Fibroblast of villous mesenchyme (primary cell): ENCODE data around the genes CXCL14, SMIM32, SPOCK1, PKD2L2 and KIF20A.

- CAGE, long polyA plus RNA: no peak
Measured at GRCh38 chr5:135368266-135369088, 30.6 kb downstream of the MACROH2A1 start.

DNA sequence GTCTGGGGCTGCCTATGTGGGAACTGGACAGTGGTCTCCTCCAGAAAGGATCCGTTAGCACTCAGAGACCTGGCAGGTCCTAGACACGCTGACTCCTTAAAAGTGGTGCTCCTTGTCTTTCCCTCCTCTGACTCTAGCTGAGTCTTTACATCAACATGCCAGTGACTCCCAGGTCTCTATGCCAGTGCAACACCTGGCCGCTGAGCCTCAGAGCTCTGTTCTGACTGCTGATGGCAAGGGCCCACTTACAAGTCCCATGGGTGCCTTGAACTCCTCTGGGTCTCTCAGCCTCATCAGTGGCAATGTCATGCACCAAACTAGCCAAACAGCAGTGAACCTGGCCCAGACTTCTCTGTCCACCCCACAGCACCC, 7.7 kb downstream of the MACROH2A1 start:
- CAGE, long polyA plus RNA: no peak

- CAGE, long polyA plus RNA: no peak
Measured at GRCh38 chr5:135578589-135579320, at the start of gene CXCL14. Gene CXCL14 (minus strand): TSS chr5:135578991.

- CAGE, long polyA plus RNA: no peak
Measured at GRCh38 chr5:135901623-135901911, 5.9 kb upstream of the IL9 start.

GRCh38 chr5:136024346-136024547, 4.5 kb upstream of the TGFBI start:
- CAGE, long polyA plus RNA: no peak

GRCh38 chr5:136036707-136038122, 8.4 kb downstream of the TGFBI start:
- CAGE, long polyA plus RNA: no peak

GRCh38 chr5:136067269-136067731, 38.5 kb downstream of the TGFBI start:
- CAGE, long polyA plus RNA: no peak

DNA sequence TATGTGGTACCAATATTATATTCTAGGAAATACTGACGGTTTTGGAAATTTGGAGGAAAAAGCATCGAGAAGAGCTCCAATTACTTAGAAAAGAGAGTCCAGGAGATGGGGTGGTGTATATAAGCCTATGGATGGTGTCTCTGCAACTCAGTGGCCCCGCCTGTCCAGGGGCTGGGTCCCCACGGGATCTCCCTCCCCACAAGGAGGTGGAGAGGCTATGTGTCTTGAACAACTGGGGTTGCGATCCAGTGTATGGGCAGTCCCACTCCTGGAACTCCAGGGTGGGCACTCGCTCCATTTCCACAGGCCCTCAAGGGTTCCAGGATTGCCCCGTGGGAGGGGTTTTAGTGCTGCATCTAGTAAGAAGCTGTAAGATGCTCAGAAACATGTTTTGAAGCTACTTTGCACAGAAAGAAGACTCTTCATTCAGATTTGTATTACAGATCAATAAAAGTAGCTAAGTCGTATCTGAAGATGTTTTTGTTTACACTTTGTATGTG, 574 bp upstream of the SMAD5 start:
- CAGE, long polyA plus RNA: no peak

GRCh38 chr5:136192859-136193455, at the start of gene SMIM32:
Gene SMIM32 (minus strand): TSS chr5:136193162.
- CAGE, long polyA plus RNA: no peak

GRCh38 chr5:137498984-137499417, at the start of gene SPOCK1:
Gene SPOCK1 (minus strand): TSS chr5:137499326.
- CAGE, long polyA plus RNA: no peak

GRCh38 chr5:137564089-137564643, 65.0 kb upstream of the SPOCK1 start:
- CAGE, long polyA plus RNA: no peak

GRCh38 chr5:137888453-137889593, at the start of gene PKD2L2:
Gene PKD2L2 (plus strand): TSS chr5:137889457.
- CAGE, long polyA plus RNA: no peak

- CAGE, long polyA plus RNA: no peak
Measured at GRCh38 chr5:137977163-137977971, 55.5 kb downstream of the FAM13B start.

DNA sequence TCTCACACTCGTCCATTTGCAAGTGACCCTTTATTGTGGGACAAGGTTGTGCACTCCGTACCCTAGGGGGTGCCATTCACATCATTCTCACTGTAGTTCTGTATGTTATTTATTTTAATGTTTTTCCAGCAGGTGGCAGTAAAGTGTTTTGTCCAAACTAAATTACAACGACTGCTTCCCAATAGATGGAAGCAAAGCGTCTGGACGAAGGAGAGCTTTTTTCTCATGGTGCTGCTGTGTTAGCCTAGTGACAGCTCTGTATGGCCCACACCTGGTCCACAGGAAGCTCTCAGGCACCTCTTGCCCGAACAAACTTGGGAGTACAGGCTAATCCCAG, 3.2 kb upstream of the FAM13B start:
- CAGE, long polyA plus RNA: no peak

DNA sequence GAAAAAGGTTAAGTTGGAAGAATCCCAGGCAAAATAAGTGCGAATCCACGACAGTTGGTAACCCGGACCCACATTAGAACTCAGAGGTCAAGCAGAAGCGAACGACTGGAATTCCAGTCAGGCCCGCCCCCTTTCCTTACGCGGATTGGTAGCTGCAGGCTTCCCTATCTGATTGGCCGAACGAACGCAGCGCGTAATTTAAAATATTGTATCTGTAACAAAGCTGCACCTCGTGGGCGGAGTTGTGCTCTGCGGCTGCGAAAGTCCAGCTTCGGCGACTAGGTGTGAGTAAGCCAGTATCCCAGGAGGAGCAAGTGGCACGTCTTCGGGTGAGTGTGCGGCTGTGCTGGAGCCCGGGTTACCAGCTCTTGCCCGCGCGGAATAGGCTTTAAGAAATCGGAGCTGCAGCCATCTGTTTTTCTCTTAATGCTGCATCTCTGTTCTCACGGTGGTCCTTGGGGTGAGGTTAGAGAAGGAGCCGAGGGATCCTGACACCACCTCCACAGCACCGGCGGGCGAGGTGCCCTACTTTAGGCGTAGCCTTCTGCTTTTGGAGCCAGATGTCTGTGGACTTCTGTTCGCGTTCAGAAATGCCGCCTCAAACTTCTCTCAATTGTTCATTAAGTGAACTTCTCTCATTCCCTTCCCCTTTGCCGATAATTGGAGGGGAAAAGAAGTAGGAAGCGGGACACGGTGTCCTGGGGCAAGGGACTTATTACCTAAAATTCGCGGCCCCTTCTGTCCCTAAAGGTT, at the start of gene KIF20A:
KIF20A (plus strand) TSS at position 239 of the 753 bp plus-strand sequence.
- CAGE, long polyA plus RNA: start-site peak on the plus strand centred at position 273 of the sequence, 76 bp wide, 1,470 and 807 reads in 2 replicates

DNA sequence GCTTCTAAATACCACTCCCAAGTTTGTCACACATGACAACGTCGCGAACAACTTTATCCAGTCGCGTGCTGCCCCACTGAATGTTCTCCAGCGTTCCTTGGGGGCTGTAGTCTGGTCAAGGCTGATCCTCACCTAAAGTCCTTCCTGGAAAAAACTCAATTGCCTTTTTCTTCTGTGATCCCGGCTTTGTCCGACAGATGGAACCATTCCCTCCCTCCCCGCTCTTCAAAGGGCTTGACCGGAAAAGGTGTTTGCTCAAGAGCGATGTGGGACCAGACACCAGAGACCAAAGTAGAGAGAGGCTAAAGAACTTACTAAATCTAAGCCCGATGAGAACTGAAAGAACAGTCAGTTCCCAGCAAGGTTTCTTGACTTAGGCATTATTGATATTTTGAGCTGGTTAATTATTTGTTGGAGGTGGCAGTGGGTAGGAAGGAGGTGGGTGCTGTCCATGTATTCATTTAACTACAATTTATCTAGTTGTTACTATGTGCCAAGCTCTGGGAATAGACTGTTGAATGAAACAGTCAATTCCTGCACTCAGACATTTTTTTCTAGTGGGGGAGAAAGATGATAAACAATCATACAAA, 9.7 kb upstream of the CDC23 start:
- CAGE, long polyA plus RNA: no peak

- CAGE, long polyA plus RNA: no peak
Measured at GRCh38 chr5:138316363-138316735, 15.3 kb downstream of the CDC25C start.

GRCh38 chr5:138345203-138346133, 7.0 kb upstream of the KDM3B start:
- CAGE, long polyA plus RNA: no peak

GRCh38 chr5:138490412-138491367, 25.4 kb downstream of the EGR1 start:
- CAGE, long polyA plus RNA: no peak

DNA sequence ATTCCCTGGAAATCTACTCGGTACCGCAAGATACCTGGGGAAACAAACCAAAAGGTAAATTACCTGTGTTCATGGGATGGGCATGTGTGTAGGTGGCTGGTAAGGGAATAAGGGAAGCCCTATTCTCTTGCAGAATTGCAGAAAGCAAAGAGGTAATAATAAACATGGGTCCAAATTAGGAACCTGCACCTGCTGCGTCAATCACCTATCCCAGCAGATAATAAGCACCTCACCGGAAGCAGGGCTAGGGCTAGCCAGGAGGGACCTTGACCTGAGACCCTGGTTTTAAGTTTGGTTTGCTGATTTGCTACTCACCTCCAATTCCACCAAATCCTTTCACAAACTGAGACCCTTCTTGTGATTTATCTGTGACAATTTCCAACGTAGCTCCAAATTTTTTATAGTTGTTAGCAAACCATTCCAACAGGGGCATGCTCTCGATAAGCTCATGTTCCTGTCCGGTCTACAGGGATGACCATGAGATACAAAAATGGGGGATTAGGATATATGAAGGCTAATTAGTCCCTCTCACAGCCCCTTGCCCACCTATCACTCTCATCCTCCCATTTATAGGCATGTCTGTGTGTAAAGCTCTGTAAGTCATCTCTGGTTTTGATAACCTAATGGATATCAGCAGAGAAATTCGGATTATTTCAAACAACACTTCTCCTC, 34.5 kb downstream of the ETF1 start:
- CAGE, long polyA plus RNA: no peak